PC-3 (cell line): ENCODE measurements around a stretch of chr14.

- RAMPAGE, long total RNA: no peak
Observed at GRCh38 chr14:102994380-102995056, 62.8 kb downstream of the CDC42BPB start.

DNA sequence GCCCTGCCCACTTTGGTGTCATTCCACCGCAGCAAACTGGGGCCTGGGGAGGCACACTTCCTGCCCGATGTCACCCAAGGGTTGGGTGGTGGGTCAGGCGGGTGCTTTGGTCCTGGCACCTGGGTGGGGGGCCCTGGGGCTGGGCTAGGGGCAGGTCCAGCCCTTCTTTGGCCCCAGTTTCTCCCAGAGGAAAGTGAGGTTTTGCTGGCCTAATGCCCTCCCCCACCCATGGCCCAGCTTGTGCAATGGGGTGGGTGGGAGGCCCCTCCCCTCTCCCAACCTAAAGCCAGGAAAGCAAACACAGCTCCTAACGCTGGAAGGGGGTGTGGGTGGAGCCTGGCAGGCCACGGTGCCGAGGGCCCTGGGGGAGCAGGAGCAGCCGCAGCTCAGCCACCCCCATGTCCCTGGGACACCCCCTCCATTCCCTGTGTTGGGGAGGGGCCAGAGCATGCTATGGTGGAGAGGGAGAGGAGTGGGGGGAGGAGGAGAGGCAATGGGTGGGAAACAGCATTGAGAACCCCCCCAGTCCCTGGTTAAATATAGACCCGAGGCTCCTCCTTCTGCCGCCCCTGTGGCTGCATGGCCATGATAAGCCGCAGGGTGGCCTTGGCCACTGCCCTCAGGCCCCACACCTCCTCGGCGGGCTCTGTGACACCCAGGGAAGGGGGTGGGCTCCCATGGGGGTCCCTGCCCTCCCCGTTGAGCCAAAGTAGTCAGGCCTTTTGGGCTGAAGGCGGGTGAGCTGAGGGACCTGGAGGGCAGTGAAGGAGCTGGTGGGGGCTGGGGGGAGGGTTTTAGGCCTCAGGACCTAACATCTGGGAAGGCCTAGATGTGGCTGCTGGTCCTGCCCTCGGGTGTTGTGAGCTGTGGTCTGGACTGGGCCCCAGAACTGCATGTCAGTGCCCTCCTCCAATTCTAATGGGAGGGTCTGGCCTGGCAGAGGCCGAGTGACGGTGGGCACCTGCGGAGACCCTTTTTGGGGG is 4.8 kb downstream of the EXOC3L4 start:
- RAMPAGE, long total RNA: no peak

DNA sequence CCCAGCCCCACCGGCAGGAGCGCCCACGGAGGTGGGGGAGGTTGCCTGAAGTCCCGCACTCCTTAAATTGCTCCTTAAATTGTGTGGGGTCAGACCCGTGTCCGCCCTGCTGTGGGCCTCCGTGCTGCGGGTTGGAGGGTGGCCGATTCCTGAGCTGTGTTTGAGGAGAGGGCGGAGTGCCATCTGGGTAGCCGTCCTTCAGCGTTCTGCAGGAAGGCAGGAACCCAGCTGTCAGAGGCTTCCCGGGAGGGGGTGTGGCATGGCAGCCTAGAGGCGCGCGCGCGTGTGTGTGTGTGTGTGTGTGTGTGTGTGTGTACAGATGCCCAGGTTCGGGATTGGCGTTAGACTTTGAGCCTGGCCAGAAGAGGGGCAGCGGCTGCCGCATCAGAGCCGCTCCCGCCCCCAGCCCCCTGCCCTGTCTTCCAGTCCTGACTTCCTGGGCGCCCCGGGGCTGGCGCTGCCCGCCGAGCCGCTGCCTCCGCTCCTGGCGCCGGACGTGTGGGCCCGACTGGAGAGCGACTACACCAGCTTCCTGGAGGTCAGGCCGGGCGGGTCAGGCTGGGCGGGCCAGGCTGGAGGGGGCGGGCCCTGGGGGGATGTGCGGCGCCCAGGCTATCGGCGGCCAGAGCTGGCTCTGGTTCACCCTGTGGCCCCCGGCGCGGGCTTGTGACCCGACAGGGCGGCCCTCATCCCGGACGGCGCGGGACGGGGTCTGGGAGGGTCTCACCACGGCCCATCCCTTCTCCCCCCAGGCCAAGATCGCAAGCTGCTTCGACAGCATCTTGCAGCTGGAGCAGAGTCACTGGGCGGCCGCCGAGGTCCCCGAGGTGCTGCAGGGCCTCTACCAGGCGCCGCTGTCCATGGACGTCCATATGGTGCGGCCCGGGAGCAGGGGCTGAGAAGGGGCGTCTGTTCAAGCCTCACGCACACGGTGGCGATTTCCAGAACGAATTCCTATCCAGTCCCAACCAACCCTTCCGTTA is 9.3 kb downstream of the EXOC3L4 start:
- RAMPAGE, long total RNA: no peak

DNA sequence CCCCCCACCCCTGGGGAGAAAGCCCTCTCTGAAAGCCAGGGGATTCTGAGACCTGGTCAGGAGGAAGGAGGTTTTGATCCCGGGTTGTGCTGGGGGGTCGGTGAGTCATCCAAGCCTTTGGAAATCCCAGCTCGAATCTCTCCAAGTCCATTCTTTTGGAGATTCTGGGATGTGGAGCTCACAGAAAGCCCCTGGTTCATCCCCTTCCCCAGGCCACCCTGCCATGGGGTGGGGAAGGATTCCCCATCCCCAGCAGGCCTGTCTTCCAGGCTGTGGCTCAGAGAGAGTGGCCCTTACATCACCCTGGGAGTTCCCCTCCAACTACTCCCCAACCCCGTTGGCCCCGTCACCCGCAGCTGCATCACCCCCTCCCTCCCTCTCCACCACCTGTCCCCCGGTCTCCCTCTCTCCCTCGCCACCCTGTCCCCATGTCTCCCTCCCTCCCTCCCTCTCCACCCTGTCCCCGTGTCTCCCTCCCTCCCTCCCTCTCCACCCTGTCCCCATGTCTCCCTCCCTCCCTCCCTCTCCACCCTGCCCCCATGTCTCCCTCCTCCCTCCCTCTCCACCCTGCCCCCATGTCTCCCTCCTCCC is 14.3 kb downstream of the EXOC3L4 start:
- RAMPAGE, long total RNA: no peak

GRCh38 chr14:103116631-103117093 is 6.6 kb upstream of the TNFAIP2 start:
- RAMPAGE, long total RNA: no peak

- RAMPAGE, long total RNA: no peak
Observed at GRCh38 chr14:103121080-103121526, 2.2 kb upstream of the TNFAIP2 start.

GRCh38 chr14:103128826-103129705 is 5.8 kb downstream of the TNFAIP2 start:
- RAMPAGE, long total RNA: no peak

DNA sequence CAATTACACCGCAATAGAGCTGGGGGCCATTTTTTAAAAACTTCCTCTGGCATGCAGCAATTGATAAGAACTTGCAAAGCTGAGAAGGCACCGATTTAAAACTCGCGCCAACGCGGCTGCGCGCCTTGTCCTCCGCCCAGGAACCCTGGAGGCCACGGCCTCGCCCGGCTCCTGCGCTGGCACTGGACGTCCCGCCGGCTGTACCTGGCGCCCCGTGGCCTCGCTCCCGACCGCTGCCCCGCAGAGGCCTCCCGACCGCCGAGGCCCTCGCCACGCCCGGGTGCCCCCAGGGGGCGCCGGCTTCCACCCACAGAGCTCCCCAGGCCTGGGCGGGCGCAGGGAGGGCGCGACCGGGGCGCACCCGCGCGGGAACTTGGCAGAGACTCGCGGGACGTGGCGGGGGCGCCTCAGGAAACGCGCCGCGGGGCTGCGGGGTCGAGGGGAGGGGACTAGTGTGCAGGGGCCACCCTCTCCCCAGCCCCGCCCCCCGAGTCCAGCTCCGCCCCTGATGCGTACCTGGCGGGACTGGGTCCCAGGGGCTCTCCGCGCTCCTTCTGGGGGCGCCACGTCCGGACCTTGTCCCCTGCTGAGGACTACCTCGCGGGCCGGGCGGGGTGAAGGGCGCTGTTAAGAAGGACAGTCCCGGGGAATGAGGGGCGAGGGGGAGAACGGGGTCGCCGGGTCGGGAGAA is 65.7 kb downstream of the TNFAIP2 start:
- RAMPAGE, long total RNA: no peak

DNA sequence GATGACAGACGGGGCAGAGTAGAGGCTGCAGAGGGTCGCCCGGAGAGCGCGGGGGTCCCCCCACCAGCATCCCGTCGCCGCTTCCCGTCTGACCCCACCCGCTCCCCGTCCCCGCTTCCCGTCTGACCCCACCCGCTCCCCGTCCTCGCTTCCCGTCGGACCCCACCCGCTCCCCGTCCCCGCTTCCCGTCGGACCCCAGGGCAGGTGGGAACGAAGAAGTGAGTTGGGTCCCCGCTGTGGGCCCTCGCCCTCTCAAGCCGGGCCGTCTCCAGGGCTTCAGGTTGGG is 66.2 kb downstream of the TNFAIP2 start:
- RAMPAGE, long total RNA: no peak

DNA sequence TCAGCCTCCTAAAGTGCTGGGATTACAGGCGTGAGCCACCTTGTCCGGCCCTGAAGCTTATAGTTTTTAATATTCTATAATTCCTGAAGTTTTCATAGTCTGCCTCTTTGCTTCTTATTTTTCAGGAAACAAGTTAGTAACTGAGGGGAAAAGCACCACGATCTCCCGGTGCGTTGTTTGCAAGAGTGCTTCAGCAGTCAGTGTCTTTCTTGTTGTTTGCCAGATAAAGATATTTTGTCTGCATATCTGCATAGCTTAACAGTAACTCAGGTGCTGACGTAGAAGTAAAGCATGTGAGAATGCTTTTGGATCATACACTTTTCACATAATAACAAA is 85.1 kb downstream of the TNFAIP2 start:
- RAMPAGE, long total RNA: no peak

DNA sequence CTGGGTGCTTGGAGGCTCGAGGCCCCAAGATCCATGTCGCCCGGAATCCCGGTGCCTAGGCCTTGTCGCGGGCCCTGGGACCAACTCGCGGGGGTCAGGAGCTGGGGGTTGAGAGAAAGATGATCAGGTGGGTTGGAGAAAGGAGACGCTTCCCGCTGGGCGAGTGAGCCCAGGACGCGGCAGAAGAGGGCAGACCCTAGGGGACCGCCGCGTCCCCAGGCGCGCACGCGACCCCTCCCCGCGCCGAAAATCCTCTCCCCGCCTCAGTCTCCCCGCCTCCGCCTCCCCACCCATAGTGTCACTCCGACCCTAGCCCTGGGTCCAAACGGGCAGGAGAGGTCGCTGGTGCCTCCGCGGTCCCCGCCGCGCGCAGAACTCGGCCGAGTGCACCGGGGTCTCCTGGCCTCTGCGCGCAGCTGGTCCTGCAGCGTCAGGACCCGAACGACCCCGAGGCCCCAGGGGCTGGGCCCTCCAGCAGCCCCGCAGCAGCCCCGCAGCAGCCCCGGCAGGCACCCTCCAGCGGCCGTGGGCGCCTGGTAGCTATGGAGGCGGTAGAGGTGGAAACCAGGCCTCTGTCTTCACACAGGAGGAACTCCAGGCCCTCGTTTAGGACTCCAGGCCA is 60.2 kb upstream of the EIF5 start:
- RAMPAGE, long total RNA: no peak

- RAMPAGE, long total RNA: no peak
Observed at GRCh38 chr14:103559441-103560279, 2.8 kb downstream of the BAG5 start.

DNA sequence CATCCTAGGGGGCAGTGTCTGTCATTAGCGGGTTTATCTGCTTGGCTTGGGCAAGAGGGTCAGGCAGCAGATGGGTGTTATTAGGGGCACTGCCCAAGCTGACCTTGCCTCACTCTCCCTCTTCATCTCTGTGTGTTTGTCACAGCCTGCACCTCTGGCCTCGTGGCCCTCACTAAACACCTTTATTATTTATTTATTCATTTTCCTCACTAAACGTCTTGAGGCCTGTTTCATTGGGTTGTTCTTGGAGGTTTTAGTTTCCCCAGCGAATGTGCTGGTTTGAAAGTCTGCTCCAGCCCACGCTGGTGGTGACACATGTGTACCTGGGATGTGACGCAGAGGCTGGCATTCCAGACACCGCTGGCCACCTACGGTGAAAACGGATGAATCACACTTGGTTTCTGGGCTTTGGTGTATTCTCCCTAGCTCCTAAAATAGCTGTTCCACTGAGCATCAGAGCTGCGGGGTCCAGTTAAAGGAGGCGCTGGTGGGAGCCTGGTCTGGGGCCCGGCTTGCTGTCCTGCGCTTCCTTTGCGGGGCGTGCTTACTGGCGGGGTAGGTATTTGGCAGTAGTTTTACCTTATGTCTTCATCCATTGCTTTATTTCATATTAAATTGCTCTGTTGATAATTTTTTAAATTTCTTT is 6.1 kb downstream of the ZFYVE21 start:
- RAMPAGE, long total RNA: no peak

GRCh38 chr14:103752815-103753431 is 37.3 kb downstream of the ZFYVE21 start:
- RAMPAGE, long total RNA: no peak

GRCh38 chr14:103881191-103882112 is 34.1 kb upstream of the PPP1R13B start:
- RAMPAGE, long total RNA: no peak

- RAMPAGE, long total RNA: no peak
Observed at GRCh38 chr14:104082561-104083184, 2.8 kb upstream of the ASPG start.

- RAMPAGE, long total RNA: no peak
Observed at GRCh38 chr14:104086245-104086690, 768 bp downstream of the ASPG start.

DNA sequence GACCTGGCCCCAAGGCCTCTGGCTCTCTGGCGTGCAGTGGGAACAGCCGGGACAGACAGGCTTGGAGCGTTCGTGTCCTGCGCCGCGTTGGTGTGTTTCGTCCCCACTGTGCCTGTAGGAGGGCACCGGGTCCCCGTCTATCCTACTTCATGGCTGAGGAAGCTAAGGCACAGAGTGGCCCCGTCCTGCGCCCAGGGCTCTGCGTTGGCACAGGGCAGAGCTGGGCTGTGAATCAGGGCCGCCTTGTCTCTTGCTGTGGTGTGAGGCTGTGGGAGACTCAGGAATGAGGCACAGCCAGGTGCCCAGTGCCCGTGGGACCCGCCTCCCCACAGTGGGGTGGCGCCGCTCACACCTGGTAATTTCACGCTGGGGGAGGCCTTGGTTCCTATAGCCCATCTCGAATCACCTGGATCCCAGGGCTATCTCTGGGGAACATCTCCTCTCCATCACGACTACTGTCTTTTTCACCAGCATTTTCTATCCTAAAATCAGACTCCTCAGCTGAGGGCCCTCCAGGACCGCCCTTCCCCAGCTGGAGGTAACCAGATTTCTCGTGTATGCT is 23.6 kb upstream of the KIF26A start:
- RAMPAGE, long total RNA: no peak

DNA sequence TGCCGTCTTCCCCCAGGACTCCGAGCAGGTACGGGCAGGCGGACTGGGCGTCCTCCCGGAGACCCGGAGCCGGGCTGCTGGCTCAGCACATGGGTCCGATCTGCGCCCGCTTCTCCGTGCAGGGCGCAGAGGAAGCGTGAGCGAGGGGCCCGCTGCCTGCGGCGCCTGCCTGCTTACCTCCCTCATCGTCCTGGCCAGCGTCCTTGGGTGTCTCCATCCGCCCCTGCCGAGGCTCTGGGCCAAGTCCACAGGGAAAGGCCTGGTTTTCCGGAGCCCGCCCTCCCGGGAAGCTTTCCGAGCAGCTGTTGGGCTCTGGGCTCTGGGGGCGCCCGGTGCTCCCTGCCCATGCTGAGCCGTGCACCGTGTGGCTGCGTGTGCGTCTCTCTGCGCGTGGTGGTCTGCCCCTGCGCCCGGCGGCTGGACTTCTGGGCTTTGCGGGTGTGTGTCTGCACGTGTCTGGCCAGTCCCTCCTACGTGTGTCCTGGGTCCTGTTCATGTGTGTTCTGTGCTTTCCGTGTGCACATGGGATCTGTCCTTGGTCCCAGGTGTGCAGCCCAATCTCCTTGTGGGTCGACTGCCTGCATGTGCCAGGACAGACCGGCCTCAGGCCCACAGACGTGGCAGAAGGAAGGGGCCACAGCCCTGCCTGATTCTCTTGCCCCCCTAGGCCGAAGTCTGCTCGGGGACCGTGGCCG is 33.7 kb downstream of the KIF26A start:
- RAMPAGE, long total RNA: no peak

DNA sequence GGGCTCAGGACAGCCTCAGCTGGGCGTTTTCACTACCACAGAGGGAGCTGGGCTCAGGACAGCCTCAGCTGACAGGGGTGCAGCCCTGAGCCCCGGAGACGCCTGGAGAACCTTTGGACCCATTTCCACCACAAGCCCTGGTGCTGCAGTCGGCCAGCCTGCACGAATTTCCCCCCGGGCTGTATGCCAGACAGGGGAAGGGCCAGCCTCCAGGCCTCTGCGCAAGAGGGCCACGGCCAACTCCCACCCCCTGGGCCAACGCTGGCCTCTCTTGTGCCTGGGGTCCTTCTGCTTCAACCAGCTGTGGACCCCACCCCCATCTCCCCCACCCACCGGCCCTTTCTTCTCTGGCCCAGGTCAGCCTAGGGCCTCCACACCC is 2.6 kb upstream of the C14orf180 start:
- RAMPAGE, long total RNA: no peak